SJSA1 (cell line): ENCODE measurements around the gene HOXA9.

GRCh38 chr7:27117699-27118626, 12.6 kb downstream of the HOXA4 start:
- RAMPAGE, long total RNA: no peak

- RAMPAGE, long total RNA: no peak
These were observed 568 bp downstream of the HOXA4 start for GRCh38 chr7:27129833-27130544.

GRCh38 chr7:27139039-27139708, 4.3 kb downstream of the HOXA5 start:
- RAMPAGE, long total RNA: no peak

DNA sequence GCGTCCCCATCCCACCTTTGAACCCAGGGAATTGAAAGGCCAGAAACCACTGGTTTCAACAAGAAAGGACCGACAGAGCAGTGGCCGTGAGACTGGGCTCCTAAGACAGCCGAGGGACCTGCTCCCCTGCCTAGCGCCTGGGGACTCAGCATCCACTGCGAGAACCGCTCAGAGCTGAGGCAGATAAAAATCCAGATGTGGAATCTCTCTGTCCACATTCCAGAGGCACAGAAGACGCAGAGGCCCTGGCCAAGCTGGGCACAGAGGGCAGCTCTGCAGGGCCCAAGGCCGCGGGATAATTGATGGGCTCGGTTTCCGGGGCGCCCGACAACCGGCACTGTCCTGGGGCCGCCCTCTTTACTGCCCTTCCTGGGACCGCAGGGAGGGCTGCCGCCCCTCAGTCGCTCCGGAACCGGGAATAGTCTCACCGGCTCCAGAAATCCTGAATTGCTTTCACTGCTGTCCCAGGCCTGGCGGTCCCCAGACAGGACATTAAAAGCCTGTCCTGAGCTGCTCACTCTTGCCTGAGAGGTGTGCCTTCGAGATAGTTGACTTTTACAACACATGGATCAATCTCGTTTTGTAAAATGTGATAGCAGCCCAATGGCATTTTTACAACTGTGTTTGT, 1.2 kb upstream of the HOXA6 start:
- RAMPAGE, long total RNA: no peak

GRCh38 chr7:27165161-27165754, at the start of gene HOXA9:
Gene HOXA9 (minus strand): TSS chr7:27165537.
- RAMPAGE, long total RNA: no peak

DNA sequence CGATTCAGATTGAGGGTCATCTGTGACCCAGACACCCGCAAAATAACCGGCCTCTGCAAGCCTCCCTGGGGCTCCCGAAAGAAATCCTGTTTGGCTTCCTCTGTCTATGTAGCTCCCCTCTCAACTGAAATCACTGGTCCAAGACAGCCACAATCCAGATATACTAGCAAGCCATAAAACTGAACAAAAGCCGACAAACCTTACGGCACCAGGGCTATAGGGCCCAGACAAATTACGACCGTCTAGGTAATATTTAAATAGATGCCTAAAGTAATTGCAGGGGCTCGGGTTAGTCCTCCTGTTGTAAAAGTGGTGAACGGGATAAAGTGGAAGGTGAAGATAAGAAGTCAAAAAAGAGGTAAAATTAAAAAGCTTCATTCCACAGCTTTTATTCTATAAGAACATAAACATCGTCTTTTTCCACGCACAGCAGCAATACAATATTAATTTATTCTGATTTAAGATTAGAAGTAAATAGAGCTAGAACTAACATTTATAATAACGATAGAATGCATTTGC, 3.8 kb downstream of the HOXA10 start:
- RAMPAGE, long total RNA: no peak

- RAMPAGE, long total RNA: no peak
These were observed 4.1 kb downstream of the HOXA11 start for GRCh38 chr7:27180543-27181732.

DNA sequence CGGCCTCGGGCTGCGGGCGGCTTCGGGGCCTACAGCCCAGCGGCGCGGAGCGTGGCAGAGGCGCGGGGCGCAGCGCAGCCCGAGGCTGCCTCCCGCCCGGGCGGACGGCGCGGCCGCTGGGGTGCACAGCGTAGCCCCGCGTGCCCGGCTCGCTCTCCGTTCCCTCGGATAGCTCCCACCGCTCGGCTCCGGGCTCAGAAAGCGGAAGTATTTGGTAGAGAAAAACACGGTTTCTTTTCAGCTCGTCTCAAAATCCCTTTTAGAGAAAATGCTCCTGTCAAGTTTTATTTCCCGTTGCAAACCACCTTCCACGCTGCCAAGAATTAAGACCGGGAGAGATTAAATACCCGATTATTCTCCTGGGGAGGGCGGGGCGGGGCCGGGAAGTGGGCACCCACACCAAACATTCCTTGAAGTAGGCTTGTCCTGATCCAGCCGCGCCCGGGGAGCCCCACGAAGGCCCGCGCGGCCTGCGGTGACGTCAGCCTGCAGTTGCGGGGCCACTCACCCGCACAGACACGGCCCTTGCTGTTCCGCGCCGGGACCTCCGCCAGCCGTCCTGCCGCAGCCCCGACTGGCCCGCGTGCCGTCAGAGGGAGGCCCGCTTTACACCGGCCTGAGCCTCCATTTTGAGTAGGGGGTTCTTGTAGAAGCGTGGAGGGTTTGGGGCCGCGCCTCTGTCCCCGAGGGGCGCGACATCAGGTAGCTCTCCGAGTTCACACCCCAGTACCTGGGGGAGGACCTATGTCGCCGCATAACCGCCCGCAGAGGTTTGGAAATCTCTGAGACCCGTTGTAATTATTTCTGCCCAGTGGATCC, 7.0 kb downstream of the HOXA13 start:
- RAMPAGE, long total RNA: no peak

DNA sequence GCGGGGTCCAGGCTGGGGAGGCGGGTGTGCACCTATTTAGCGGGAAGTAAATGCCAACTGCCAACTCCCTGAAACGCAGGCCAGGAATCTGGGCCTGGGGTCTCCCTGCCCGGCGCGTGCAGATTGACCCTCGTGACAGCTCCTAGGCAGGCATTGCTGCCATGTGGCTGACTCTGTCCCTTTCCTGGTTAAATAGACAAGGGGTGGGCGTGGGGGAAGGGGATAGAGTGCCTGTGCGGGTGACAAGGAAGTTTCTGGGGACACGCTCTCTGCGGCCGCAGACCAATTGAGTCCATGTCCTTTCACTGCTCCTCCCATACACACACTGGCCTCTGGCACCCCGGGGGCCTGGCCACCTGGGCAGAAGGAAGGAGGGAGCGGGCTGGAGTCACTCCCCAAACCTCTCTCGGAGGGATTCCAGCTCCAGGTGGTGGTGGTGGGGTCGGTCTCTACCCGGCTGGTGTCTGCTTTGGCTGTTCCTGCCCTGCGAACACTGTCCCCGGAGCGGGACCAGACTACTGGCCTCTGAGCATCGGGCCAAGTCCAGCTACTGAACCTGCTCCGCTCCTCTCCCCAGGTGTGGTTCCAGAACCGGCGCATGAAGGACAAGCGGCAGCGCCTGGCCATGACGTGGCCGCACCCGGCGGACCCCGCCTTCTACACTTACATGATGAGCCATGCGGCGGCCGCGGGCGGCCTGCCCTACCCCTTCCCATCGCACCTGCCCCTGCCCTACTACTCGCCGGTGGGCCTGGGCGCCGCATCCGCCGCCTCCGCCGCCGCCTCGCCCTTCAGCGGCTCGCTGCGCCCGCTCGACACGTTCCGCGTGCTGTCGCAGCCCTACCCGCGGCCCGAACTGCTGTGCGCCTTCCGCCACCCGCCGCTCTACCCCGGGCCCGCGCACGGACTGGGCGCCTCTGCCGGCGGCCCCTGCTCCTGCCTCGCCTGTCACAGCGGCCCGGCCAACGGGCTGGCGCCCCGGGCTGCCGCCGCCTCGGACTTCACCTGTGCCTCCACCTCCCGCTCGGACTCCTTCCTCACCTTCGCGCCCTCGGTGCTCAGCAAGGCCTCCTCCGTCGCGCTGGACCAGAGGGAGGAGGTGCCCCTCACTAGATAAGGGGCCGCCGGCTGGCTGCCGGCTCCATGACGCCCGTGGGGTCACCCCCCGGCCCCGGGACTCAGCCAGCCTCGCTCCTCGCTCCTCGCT, 3.1 kb downstream of the EVX1 start:
- RAMPAGE, long total RNA: no peak

- RAMPAGE, long total RNA: no peak
These were observed 199.8 kb downstream of the HIBADH start for GRCh38 chr7:27462855-27463308.

DNA sequence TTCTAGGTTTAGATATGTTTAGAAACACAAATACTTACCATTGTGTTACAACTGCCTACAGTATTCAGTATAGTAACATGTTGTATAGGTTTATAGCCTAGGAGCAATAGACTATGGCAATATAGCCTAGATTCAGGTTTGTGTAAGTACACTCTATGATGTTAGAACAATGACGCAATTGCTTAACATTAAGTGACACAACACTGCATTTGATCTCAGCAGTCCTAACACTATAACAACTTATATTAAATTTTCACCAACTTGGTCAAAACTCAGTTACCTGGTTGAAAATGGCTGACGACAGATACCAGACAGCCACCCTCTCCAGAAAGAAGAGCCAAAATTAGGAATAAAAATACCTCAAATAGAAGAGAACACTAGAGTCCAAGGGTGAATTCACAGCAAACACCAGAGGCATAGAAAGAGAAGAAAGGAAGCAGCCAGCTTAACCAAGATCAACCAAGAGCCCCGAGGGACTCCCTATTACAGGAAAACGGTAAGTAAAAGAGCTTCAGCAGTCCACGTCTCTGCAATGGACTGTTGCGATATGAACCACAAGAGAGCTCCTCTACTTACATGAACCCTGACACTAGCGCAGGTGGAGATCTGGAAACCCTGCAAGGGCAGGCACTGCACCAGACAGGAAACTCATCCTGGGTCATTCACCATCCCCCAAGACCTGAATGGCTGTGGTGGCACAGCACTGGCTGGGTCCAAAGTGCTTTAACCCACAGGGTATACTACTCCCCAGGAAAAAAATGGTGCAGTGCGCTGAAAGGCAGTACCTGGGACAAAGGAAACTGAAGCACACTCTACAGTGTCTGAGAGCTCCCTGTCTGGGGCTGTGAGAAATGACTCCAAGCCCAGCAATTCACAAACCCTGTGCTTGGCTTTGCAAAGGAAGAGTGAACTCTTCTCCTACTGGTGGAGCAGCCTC, 45.2 kb downstream of the HIBADH start:
- RAMPAGE, long total RNA: no peak

- RAMPAGE, long total RNA: no peak
These were observed 329 bp upstream of the HIBADH start for GRCh38 chr7:27663065-27663359.

DNA sequence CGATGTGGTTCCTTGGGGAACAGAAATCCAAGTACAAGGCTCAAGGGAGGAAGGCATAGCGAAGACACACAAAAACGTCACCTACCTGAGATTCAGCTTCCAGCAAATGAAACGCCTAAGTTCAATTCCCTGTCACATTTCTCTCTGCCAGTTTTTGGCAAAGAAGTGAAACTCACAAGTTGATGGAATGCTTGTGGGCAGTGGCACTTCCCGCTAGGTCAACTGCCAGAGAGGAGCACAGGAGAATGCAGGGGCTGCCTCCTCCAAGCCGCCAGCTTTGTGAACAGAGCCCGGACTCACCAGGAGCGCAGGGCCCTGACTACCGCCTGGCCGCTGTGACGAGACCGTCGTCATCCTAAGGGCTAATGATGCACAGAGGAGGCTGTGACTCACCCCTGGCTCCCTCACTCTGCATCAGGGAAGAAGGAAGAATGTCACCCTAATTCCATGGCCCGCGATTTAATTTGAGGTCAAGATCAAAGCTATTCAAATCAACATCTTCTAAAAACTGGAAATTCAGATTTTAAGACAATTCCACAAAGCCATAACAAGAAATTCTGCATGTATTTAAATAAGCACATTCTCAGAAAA, 123.9 kb downstream of the TAX1BP1 start:
- RAMPAGE, long total RNA: no peak

DNA sequence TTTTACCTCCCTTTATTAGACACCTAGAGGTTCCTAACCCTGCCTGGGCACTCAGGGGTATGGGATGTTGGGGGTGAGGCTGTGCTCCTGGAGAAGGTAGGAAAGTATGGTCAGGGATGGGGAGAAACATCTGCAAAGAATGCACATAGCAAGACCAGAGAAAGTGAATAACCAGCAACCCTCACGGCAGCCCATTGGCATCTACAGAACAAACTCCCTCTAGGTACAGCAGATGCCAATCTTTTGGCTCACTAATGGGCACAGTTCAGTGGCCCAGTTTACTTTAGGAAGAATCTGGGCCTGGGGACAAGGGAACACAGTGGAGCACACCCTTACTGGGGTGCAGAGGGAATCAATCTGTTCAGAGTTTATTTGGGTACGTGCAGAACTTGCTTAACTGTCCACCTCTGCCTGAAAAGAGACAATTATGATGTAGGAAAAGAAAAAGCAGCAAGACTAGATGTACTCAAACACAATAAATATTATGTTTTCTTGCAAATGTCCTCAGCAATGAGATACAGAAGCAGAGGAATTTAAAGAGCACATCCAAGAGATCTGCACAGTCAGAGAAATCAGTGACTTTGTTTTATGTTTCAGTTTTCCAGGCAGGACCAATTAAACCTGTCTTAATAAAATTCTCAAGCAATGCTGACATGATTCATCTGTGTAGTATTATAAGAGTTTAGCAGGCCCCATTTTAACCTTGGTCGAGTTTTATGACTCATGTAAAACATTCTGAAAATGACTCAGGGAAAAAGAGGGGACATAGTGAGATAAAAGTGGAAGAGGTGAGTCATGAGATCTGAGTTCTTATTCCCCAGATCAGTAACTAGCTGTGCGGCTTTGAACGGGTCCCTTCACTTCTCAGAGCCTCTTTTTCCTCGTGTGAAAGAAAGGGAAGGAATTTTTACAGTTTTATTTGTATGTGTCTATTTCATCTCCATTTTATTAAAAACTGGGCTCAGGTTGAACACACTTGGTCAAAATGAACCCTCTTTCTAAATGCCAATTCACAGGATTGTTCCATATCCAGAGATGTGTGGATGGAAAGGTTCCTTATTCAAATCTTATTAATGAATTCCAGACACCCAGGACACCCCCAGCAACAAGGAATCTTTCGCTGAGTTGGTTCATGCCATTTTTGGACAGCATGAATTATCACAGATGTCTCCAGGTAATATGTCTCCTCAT, 143.5 kb downstream of the JAZF1 start:
- RAMPAGE, long total RNA: no peak

- RAMPAGE, long total RNA: no peak
These were observed 59.3 kb upstream of the JAZF1 start for GRCh38 chr7:28239924-28240280.

GRCh38 chr7:28327197-28327582, 85.1 kb upstream of the CREB5 start:
- RAMPAGE, long total RNA: no peak

GRCh38 chr7:28613105-28613667, 200.9 kb downstream of the CREB5 start:
- RAMPAGE, long total RNA: no peak

DNA sequence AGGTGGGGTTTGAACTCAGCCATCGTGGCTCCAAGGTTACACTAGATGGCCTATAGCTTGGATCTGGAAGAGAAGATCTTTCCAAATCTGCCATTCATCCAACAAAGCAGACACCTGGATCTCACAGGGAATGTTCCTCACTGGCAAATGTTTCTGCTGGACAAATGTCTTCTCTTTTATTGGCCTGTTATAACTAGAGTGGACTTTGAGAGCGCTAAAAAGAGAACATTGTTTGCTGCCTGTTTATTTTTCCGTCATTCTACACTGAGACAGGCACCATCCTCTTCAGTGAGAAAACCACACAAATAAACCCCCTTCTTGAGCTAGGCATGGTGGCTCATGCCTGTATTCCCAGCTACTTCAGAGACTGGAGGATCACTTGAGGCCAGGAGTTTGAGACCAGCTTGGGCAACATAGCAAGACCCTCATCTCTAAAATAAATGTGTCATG, 206.9 kb downstream of the CREB5 start:
- RAMPAGE, long total RNA: no peak

- RAMPAGE, long total RNA: no peak
These were observed 214.8 kb downstream of the CREB5 start for GRCh38 chr7:28627147-28627573.

DNA sequence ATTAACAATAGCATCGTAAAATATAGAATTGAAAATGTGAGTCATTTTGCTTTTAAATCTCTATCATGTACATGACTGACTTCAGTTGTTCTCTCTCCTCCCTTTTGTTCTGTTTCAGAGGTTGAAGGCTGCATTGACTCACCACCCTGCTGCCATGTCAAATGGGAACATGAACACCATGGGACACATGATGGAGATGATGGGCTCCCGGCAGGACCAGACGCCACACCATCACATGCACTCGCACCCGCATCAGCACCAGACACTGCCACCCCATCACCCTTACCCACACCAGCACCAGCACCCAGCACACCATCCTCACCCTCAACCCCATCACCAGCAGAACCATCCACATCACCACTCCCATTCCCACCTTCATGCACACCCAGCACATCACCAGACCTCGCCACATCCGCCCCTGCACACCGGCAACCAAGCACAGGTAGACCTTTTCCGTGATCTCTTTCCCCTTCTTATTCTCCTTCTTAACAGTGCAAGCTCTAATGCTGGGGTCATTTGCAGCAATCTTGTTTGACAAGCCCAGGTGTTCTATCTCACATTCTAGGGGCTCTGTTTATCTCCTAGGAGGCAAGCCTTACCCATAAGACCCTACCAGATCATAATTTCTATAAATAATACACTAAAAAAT, 153.9 kb downstream of the TRIL start:
- RAMPAGE, long total RNA: no peak